NT2/D1 (cell line): Measurements from ENCODE around the genes RAB3B and COA7.

DNA sequence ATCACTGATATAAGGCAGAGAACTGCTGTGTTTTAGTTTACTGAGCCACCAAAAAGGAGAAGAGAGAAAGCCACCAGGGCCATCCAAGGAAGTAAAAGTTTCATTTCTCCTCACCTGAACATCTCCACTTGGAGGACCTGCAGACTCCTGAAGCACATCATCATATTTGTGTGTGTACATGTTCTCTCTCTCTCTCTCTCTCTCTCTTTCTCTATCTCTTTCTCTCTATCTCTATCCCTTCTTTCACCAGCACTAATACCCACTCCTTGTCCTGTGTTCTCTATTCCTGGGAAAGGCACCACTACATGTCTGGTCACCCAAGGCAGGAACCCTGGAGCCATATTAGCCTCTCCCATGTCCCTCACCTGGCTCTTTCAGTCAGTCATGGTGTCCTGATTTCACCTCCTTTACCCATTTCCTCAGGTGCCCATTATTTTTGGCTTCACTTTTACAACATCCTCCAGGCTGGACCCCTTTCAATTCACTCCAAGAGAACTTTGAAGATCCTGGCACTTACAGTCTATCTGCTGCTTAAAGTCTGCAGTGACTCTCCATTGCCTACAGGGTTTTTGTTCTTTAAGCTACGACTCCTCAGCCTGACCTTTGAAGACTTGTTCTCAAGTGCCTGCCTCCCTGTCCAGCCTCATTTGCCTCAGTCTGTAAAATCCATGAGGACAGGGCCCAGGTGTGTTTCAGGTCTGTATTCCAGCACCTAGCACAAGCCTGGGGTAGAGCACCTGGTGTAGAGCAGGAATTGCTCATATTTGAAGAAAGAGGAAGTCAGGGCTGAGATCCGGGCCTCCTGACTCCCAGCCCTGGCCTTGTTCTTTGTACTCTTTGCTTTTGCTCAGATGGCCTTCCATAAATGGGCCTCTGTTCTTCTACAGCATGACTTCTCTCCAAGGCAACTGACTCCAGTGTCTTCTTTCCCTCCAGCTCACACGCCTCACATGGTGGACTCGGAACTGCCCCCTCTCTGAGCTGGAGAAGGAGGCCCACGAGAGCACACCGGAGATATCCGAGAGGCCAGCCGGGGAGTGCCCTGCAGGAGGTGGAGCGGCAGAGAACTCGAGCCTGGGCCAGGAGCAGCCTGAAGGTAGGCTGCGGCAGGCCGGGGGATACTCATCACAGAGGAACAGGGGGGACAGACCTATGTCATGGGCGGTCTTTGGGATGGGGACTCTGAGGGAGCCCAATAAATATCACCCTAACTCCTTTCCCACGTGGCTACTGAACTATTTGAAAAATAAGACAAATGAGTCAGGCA is 19.4 kb downstream of the SLC5A9 start:
- RRBS, 2 experiments: 74 to 80% methylated on average over 4 of the region's 14 CpGs

DNA sequence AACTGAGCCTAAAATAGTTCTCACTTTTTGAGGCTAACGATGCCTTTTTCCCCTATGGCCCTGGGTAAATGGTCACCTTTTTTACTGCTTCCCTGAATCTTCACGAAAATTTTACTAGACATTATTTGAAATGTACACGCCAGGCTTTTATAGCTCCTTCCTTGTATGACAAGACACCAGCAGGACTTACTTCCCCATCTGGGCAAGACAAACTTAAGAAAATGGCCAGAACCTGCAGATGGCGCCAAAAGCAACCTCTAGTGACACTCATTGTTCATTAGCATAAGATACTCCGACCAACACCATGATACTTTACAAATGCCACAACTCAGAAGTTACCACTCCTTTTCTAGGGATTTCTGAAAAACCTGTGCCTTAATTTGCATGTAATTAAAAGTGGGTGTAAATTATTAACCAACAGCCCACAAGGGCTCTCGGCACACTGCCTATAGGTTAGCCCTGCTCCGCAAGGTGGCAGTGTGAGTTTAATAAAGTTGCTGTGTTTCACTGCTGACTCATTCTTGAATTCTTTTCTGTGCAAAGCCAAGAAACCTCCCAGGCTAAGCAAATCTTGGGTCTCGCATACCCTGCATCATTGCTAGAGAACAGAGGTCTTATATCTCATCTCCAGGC is 86.6 kb downstream of the FAF1 start:
- RRBS, 2 experiments: no CpG with 5 or more reads among the region's 8 CpGs

GRCh38 chr1:50892248-50893368 is 67.5 kb downstream of the FAF1 start:
- RRBS, 2 experiments: no CpG with 5 or more reads among the region's 8 CpGs

DNA sequence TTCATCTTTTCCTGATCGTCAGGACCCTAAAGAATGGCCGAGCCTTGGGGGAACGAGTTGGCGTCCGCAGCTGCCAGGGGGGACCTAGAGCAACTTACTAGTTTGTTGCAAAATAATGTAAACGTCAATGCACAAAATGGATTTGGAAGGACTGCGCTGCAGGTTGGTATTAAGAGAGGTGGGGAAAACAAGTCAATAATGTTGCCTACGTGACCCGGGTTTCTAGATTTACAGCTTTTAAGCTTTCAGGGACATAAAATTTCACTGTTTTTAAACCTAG is 231 bp downstream of the CDKN2C start:
- RRBS, 2 experiments: no CpG with 5 or more reads among the region's 9 CpGs

- RRBS, 2 experiments: no CpG with 5 or more reads among the region's 3 CpGs
Observed at GRCh38 chr1:51444695-51445191, 74.3 kb downstream of the EPS15 start.

- RRBS, 2 experiments: no CpG with 5 or more reads among the region's 10 CpGs
Observed at GRCh38 chr1:51520193-51521280, 1.5 kb upstream of the EPS15 start.

DNA sequence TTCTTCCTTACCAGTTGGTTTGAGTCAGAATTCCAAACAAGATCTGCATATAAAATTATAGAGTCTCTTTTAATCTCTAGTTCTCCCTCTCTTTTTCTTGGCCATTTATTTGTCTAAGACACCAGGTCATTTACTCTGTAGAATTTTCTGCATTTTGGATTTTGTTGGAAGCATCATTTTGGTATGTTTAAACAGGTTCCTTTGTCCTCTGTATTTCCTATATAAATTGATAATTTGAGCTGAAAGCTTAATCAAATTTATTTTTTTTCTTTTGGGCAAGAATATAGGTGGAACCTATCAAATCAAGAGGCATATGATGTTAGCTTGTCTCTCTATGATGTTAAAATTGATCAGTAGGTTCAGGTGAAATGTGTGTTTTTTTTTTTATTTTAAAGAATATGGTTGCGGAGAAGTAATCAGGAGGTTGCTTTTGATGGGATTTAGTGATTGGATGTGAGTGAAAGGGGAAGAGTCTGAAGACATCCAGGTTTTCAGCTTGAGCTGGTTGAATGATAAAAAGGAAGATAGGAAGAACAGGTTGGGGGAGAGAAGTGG is 4.8 kb downstream of the OSBPL9 start:
- RRBS, 2 experiments: no CpG with 5 or more reads among the region's 1 CpG

- RRBS, 2 experiments: no CpG with 5 or more reads among the region's 2 CpGs
Observed at GRCh38 chr1:51672670-51673489, 56.0 kb downstream of the OSBPL9 start.

DNA sequence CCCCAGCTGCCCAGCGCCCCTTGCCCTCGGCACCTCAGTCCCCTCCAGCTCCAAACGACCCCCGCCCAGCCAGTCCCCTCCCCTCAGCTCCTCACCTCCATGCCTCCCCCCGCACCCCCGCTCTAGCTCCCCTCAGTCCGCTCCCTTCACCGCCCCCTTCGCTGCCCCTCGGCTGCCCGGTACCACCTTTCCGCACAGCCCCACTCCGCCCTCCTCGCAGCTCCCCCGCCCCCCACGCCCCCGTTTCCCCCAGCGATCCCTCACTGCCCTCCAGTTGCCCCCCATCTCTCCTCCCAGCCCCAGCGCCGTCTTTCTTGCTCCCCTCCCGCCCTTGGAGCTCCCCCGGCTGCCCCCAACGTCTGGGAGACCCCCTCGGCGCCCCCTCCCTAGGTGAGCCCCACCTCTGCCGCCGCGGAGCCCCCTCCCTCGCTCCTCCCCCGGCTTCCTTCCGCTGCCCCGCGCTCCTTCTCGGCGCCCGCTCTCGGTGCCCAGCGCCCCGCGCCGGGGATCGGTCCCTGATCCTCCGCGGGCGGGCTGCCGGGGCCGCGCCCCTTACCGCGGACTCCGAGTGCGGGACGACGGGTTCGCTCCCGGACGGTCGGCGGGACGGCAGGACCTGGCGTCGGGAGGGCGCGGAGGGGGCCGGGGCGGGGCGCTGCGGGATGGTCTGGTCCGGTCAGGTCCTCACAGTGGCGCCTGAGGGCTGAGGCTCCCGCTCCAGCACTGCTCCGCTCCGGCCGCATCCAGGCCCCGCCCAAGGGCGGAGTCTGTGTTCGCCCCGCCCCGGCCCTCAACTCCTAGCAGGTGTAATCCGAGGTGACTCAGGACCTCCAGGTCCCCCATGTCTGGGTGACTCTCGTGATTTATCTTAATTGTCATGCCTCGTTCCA is at the start of gene RAB3B:
RAB3B (minus strand) TSS at position 705 of the 890 bp plus-strand sequence.
- RRBS, 2 experiments: under 1 to 1% methylated on average over 55 of the region's 82 CpGs

DNA sequence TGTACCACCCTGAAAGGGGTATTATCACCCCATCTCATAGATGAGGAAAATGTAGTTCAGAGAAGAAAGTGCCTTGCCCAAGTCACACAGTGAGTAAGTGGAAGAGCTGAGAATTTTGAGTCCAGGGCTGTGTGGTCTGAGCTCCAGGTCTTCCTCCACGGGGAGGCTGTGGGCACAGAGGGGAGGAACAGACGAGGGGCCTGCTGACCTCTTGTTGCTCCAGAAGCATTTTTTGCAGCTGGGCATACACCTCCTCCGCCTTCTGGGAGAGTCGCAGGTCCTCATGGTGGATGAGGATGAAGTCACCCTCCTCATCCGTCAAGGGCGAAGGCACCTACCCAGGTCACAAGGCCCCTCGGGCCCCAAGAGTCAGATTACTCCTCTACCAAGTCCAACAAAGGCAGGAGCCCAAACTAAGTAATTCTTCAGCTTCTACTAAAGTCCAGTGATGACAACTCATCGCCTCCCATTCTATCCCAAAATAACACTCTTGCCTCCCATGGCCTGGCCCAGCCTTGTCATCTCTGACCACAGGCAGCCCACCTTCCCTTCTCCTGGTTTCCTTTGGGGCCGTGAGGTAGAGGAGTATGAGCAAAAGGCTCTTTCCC is 9.1 kb downstream of the CC2D1B start:
- RRBS, 2 experiments: no CpG with 5 or more reads among the region's 9 CpGs

DNA sequence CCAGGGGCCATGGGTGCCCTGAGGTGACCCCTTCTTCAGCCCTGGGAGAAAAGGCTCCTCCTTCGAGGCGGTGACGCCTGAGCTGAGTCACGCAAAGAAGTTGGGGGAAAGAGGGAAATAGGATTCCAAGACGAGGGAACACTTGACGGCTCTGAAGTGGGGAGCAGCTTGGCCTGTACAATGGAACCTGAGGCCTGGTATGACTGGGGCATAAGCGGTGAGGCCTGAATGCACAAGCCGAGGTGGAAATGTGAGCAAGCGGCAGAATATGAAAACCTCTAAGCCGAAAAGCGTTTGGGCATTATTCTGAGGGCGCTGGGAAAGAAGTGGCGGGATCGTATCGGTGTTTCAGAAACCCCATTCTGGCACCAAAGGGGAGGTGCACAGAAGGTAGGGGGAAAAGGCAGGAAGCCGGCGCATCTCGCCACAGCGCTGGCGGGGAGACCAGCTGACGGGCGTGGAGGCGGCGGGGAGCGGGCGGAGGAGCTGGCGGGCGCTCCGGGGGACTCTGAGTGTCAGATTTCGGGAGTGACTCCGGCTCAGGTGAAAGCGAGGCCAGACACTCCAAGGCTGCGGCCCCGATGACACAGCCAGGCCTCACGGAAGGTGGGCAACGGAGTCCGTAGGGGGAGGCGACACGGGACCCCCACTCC is 562 bp downstream of the CC2D1B start:
- RRBS, 2 experiments: 1 to 2% methylated on average over 11 to 12 of the region's 39 CpGs

- RRBS, 2 experiments: no CpG with 5 or more reads among the region's 3 CpGs
Observed at GRCh38 chr1:52477463-52477857, 73.1 kb downstream of the PRPF38A start.

DNA sequence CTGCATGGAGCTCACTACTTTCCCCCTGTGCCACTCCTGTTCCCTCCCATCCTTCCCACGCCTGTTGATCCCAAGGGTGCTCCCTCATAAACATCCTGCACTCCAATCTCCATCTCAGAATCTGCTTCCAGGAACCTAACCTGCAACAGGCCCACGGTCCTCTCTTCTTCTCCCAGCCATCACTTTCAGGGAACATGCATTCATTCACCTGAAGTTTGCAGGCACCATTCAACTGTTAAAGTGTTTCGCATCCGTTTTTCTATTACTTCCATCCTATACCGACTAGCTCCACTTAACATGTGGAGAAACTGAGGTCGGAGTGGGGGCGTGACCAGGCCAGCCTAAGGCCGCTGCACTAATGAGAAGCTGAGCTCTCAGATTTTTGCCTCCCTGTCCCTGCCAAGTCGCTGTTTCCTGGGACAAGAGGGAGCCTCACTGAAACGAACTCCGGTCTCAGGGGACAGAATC is 418 bp upstream of the GPX7 start:
- RRBS, 2 experiments: no CpG with 5 or more reads among the region's 11 CpGs

- RRBS, 2 experiments: no CpG with 5 or more reads among the region's 10 CpGs
Observed at GRCh38 chr1:52685923-52686504, 12.1 kb downstream of the COA7 start.

DNA sequence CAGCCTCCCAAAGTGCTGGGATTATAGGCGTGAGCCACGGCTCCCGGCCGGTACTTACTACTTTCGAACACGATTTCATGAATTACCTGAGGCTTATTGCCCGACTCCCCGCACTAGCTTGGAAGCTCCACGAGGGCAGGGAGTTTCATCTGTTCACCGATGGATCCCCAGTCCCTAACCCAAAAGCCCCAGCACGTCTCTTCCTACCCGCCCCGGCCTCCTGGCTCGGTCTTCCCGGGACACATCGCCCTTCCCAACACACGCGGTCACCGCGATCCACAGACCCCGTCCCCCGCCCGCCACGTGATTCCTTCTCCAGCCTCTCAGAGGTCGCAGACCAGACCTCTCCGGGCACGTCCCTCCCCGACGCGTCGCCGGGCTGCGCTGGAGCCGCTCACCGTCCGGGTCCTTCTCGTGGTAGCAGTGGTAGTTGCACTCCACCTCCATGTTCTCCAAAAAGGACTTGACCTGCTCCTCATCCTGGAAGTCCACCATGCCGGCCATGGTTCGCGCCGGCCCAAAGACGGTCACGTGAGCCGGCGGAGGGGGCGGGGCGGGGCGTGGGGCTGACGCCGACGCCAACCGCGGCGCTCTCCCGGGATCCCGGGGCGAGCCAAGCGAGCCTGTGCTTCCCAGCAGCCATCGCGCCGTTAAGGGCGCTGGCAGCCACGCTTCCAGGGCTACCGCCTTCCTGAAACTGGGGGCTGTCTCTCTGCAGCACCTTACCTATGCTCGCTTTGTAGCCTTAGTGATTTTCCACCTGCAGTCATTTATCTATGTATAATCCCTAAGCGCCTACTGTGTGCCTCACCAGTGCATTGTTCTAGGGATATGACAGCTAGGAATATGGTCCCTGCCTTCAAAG is at the start of gene COA7:
COA7 (minus strand) TSS at position 525 of the 865 bp plus-strand sequence.
- RRBS, 2 experiments: 2 to 3% methylated on average over 17 to 21 of the region's 66 CpGs

DNA sequence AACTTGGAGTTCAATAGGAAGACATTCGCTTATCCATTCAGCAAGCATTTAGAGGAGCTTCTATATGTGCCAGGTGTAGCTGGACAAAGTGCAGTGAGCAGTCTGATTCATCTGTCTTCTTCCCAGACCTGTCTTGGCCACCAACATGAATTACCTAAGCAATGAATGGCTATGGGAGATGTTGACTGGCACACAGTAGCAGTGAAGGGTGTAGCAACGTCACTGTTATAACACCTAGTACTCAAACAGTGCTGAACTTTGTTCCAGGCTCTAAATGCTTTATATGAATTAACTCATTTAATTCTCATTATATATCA is 499 bp upstream of the COA7 start:
- RRBS, 2 experiments: no CpG with 5 or more reads among the region's 2 CpGs

DNA sequence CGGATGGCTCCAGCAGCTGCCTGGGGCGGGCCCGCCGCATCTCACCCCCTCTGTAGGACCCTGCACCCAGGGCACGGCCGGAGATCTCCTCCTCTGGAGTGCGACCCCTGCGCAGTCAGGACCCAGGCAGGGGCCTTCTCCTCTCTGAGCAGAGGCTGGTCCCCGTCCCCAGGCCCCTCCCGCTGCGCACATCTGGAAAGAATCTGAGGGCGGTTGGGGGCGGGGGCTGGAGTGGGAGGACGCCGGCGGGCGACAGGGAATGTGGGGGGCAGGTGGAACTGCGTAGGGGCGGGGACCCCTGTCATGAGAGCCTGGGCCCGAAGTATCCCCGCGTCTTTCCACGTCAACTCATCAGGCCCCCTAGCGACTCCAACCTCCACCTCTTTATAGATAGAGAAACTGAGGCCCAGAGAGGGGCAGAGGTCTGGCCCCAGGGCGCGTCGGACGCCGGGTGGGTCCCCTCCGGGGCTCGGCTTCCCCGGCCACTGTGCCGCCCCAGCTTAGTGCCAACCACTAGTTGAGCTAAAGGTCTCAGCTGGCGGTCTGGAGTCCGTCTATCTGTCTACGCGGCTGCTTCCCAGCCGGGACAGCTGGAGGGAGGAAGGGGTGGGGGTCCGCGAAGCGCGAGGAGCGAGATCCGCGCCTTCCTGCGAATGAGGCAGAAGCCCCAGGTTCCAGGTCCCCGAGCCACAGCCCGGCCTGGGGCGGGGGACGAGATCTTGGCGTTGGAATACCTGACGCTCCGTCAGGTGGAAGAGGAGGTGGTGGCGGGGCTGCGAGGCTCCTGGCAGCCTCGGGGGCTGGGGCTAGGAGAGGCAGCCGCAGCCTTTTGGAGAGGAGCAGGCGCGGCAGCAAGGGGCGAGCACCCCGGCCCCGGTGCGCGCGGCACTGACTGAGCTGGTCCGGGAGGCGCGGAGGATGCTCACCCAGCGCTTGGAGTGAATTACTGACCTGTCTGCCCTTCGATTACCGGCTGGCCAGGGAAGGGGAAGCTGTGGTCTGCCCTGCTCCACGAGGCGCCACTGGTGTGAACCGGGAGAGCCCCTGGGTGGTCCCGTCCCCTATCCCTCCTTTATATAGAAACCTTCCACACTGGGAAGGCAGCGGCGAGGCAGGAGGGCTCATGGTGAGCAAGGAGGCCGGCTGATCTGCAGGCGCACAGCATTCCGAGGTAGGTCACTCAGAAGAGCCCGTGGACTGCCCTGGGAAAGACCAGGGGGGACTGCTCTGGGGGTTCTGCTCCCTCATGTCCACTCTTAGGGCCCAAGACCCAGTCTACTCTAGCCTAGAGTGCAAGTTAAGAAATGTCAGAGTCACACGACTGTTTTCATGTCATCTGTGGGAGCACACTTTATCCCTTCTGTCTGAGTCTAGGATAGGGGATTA is 869 bp downstream of the PODN start:
- RRBS, 2 experiments: 49 to 56% methylated on average over 18 to 26 of the region's 82 CpGs

DNA sequence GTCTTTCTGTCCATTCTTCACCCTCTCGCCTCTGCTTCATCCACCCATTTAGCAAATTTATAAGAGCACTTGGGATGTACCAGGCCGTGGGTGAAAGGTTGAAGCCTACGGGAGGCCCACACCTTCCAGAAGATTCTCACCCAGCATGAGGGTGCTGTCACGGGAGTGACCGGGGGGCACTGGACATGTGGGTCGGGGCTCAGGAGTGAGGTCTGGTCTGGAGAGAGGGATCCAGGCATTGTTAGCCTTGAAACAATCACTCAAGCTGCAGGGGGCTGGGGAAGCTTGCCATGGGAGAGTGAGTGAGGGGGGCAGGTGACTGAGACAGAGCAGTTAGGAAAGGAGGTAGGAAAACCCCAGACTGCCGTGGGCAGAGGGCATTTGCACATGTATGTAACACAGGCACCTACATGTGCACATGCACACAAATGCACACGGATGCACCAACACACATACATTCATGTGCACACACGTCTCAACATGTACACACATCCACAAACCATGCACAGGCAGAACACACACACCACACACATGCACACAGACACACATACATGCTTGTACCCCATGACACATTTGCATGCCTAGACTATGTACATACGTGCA is 20.3 kb downstream of the PODN start:
- RRBS, 2 experiments: no CpG with 5 or more reads among the region's 10 CpGs

DNA sequence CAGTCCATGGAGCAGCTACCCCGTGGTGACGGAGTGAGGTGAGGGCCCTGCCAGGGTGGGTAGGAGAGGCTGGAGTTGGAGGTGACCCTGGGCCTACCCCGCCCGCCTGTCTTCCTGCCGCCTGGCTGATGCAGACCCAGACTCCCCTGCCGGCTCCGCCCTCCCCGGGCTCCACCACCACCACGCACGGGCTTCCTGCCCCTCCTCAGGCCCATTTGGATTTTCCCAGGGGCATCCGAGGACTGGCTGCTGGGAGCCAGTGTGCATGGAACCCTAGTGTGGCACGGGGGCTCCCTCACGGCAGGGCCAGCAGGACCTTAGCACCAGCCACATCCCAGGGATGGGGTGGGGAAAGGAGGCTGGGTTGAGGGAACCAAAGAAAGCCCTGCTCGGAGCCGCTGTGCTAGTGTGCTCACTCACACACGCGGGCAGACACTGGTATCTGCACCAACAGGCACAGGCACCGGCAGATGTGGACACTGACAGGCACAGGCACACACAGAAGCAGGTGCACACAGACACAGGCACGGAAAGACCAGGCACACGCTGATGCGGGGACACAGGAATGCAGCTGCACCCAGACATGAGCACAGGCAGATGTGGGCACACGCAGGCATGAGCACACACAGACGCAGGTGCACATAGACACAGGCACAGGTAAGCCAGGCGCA is 32.7 kb downstream of the PODN start:
- RRBS, 2 experiments: no CpG with 5 or more reads among the region's 24 CpGs

GRCh38 chr1:53145613-53146600 is 3.5 kb upstream of the SLC1A7 start:
- RRBS, 2 experiments: no CpG with 5 or more reads among the region's 26 CpGs